SEM (cell line): ENCODE results near the genes MYOF and TBC1D12.

DNA sequence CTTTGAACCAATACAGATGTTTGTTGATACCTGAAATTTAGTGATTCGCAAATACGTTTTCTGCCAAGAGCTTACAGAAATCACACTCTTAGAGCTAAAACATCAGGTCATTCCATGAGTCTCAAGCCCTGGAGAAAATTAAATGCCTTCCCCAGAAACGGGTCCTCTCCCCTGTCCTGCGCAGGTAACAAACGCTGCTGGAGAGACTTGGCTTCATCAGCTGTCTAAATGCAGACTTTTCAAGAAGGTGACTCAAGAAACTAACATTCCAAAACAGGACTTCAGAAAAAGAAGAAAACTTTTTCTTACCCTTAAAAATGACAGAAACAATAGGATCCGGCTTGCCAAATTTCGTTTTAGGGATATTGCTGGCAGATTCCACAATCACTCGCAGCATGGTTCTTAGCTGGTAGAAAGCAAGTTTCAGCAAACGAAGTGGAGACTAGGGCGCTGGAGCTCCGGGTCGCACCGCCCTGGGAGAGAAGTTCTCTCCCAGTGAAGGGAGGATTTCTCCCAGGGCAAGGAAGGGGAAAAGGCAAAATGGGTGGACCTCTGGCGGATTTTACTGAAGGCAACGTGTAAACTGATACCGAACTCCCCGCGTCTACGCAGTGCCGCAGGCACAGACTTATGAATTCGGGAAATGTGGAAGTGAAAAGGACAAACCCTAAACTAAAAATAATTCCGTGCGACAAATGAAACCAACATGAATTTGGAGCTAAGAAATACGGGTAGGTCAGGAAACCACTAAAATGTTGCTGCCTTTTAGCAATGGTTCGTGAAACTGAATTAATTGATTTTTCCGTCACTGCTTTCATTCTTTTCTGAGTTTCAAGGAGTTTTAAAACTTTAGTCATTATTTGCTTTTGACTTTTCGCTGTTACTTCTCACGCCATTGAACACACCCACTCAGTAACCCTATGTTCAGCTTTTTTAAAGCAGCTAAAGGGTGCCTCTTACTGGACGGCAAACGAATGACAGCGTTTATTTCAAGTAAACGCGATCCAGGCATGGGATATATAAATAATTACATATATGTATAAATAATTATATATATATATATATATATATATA is at the start of gene MYOF:
Gene MYOF, minus strand, starts transcription at position 537 of the 1,074 bp plus-strand sequence.
- PRO-cap = no peak

GRCh38 chr10:93548618-93549060 is 17.8 kb upstream of the FFAR4 start:
- PRO-cap = no peak

DNA sequence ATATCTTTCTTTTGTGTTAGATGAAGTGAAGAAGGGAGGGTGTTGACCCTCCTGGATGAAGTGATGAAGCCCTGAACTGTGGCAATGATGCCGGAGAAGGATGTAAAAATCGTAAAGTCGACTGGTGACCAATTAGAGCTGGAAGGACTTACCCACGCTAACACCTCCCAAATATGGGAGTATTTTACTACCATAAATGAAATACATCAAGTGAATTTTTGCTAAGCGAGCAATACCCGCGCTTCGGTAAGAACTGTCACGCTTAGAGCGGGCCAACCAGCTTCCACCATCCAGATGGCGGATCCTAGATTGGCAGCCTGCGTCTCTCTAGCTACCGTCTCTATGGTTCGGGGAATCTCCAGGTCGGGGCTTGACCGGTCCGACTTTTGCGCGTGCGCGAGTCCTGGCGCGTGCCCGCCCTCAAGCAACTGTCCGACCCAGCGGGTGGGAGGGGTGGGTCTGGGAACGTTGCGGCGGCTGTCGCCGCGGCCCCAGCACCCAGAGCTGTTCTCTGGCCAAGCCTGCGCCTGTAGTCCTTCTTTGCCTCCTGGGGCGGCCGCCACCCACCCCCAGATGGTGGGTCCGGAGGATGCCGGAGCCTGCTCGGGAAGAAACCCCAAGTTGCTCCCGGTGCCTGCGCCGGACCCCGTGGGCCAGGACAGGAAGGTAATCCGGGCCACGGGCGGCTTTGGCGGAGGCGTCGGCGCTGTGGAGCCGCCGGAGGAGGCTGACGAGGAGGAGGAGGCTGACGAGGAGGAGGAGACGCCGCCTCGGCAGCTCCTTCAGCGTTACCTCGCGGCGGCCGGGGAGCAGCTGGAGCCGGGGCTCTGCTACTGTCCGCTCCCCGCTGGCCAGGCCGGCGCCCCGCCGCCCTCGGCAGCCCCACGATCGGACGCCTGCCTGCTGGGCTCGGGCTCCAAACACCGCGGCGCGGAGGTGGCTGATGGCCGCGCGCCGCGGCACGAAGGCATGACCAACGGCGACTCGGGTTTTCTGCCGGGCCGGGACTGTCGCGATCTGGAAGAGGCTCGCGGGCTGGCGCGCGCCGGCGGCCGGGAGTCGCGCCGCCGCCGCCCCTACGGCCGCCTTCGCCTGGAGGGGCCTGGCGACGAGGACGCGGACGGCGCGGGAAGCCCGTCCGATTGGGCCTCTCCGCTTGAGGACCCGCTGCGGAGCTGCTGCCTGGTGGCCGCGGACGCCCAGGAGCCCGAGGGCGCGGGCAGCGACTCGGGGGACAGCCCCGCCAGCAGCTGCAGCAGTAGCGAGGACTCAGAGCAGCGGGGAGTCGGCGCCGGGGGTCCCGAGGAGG is at the start of gene TBC1D12:
Gene TBC1D12, plus strand, starts transcription at position 501 of the 1,309 bp plus-strand sequence.
- PRO-cap = no peak

DNA sequence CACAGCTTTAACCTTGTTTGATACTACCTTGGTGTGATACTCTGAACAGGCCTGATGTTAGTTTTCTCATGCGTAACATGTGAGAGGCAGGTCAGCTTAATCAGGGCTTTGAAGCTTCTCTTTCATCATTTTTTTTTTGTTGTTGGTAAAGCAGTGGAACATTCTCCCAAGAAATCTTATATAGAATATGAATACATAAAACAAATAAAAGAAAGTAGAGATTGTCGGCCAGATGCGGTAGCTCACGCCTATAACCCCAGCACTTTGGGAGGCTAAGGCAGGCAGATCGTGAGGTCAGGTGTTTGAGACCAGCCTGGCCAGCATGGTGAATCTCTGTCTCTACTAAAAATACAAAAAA is 50.0 kb upstream of the HELLS start:
- PRO-cap = no peak

DNA sequence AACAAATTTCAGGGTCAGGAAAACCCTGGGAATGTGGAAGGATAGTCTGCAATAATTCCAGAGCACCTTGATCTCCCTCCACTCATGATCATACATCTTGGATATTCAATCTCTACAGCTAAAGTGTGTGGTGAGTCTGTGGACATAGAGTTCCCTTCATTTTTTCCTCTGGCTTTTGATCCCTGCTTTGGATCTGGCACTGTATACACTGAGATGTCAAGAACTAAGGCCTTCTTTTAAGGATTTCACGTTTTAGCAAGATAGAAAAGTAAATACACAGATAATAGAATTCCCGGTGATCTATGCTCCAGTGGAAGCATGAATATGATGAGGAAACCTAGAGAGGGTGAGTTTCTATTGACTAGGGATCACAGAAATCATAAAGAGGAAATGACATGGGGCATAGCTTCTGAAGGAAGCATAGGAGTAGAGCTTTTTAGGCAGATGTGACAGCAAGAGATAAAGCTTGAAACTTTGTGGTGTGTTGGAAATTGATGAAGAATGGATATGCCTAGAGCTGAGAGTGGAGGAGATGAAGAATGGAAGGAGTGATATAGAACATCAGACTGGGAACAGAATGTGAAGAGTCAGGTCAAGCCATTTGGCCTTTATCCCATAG is 28.2 kb upstream of the CYP2C19 start:
- PRO-cap = no peak

DNA sequence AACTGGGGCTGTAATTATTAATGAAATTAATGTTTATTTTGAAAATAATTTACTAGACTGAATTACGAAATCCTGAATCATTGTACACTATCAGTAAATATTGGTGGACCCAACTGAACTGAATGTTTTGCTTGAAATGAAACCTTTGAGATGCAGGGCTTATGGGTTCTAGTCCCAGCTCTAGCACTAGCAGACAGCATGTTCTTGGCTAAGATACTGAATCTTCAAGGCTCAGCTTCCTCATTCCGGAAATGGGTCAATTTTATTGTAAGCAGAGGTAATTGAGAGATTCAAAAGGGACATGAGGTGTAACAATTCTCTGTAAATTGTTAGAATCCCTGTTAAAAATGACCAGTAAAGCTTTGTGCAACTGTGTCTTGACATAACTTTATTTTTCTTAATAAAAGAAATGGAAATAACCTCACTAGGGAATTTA is 1.6 kb upstream of the CYP2C9 start:
- PRO-cap = no peak

DNA sequence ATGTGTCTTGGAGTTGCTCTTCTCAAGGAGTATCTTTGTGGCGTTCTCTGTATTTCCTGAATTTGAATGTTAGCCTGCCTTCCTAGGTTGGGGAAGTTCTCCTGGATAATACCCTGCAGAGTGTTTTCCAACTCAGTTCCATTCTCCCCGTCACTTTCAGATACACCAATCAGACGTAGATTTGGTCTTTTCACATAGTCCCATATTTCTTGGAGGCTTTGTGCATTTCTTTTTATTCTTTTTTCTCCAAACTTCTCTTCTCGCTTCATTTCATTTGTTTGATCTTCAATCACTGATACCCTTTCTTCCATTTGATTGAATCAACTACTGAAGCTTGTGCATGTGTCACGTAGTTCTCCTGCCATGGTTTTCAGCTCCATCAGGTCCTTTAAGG is 6.2 kb downstream of the CYP2C8 start:
- PRO-cap = no peak

GRCh38 chr10:95066820-95068054 is 2.1 kb downstream of the CYP2C8 start:
- PRO-cap = no peak

GRCh38 chr10:95070817-95071028 is 1.4 kb upstream of the CYP2C8 start:
- PRO-cap = no peak

DNA sequence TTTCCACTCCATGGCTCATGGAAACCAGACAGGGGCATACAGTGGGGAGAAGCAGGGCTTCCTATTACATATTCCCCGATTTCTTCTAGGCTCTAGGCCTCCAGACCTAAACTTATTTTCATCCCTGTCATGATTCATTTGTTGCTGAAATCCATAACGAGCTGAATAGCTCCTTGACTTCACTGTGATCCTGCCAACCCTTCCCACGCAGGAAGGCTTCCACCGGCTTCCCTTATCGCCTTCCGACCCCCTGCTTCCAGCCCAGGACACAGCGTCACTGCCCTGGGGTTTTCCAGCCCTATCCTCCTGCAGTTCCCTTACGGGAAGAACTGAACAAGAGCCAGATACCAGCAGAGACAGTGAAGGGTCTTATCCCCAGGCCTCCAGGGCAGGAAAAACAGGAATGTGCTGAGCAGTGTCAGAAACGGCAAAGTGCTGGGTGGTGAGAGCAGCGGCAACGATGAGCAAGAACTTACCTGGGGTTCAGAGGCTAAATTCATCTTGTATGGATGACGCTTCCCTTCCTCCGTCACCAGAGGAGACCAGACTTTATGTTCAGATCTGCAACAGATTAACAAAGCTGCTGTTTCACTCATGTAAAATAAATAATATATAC is 22.4 kb downstream of the PDLIM1 start:
- PRO-cap = no peak

- PRO-cap = no peak
Observed at GRCh38 chr10:95320948-95321334, 30.1 kb upstream of the PDLIM1 start.

- PRO-cap = no peak
Observed at GRCh38 chr10:95391766-95392398, 101.1 kb upstream of the PDLIM1 start.

DNA sequence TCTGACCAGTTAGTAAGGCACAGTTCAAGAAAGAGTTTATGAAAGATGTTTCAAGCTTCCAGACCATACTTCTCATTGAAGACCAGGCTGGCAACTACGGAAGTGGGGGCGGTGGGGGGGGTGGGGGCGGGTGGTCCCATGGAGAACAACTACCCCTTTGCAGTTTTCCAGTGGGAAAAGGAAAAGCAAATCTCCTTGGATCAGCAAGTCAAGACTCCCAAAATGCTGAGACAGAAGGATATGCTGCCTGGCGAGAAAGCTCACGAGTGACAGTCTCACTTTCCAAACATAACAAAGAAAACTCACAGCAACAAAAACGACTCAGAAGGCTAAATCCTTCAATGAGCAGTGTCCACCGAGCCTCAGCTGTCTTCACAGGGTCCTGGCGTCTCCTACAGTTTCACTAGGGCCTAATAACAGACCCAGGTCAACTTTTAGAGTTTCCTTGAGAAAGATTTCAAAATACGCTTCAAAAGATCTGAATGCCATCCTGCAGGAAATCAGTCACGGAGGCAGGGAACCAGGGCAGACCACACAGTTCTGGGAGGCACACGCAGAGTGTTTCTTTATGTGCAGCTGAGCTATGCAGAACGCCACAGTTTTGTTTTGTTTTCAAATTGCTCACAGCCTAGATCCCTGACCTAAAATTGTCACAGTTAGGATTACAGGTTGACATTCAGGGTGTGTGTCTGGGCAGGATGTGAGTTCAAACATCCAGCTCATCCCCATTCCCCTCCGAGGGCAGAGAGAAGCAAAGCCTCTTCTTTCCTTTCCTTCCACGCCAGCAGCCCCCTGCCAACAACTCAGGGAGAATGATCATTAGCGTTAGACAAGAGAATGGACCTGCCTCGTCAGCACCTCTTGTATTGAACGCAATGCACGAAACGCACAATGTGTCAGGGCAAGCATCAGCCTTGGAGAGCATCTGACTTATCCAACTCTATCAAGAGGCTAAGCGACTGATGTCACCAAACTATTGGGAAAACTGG is 128.0 kb downstream of the SORBS1 start:
- PRO-cap = no peak

GRCh38 chr10:95434195-95435144 is 126.7 kb downstream of the SORBS1 start:
- PRO-cap = no peak

DNA sequence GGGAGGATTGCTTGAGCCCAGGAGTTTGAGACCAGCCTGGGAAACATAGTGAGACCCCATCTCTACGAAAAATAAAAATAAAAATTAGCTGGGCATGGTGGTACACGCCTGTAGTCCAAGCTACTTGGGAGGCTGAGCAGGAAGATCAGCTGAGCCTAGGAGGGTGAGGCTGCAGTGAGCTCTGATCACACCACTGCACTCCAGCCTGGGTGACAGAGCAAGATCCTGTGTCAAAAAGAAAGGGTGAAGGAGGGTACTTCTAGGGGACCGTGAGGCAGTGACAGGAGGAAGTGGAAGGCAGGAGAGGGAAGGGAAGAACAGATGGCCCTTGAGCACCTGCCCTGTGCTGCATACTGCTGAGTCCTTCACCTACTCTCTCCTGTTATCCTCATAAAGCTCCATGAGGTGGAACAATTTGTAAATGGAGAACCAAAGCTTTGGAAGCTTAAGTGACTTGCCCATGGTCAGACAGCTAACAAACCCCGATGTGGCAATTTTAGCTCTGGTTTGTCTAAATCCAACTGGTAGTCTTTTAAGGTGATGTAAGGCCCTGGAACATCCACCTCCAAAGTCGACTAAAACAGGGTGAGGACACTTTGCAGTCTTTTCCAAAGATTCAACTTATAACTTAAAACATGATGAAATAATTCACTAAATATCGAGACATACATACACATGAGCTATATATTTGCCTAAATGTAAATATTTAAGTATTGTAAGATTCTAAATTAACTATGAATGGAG is 89.5 kb downstream of the SORBS1 start:
- PRO-cap = no peak

- PRO-cap = no peak
Observed at GRCh38 chr10:95475712-95476663, 85.2 kb downstream of the SORBS1 start.

- PRO-cap = no peak
Observed at GRCh38 chr10:95481165-95481750, 79.9 kb downstream of the SORBS1 start.

DNA sequence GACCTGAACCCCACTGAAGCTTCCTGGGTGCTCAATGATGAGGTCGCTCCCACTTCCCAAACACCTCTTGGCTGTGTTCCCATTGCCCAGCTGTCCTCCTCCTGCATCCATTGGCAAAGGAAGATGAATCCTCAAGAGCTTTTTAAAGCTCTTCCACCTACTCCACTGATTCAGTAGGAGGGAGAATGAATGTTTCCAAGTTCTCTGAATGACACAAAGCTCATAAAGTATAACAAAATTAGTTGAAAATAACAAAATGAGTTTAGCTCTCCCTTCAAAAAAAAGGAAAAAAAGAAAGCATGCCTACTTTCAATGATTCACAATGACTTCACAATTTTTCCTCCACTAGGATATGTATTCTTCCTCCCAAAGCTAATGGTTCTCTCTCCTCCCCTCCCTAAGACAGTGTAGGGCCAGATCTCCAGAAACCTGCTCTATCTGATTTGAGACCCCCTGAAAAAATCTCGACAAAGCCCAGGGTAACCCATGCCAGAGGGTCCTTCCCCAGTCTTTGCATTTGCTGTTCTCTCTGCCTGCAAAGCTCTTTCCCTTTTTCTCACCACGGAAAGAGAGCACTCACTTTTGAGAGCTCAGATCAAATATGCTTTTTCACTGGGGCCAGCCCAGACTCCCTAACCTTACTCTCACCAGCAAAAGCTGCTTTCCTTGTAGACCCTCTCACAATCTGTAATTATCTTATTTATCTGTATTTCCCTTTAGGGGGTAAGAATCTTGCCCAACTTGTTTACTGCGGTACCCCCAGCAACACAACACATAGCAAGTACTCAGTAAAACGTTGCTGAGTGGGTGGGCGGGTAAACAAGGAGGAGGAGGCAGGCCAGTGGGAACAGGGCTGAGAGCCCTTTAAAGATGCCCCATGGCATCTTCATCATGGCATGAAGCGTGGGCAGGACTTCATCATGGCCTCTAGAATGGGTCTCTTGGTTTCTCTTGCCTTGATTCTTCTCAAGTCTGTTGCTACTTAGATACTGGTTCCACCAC is 64.5 kb downstream of the SORBS1 start:
- PRO-cap = no peak

DNA sequence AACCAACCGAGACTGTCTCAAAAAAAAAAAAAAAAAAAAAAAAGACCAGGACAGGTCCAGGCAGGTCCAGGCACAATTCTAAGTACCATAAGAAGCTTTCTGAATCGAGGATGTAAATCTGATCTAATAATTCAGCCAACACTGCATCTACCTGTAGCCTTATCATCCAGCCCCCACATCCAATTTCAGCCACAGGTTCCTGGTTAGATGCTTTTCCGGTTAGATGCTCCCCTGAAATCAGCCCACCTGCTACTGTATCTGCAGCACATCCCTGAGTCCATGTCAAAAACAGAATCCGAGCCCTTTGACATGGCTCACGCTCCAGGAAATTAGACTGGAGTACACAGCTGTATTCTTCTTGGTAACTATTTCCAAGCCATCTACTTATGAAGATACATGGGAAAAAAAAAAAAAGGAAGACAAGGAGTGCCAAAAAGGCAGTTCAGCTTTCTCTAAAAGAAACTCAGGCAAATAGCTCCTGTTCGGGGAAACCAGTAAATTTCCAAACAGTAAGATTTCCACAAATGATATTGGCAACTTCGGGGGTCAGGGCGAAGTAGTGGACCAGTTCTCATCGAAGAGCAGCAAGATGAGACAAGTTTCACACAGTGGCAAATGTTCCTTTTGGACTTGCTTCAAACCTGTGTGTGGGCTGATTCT is 48.6 kb downstream of the SORBS1 start:
- PRO-cap = no peak

DNA sequence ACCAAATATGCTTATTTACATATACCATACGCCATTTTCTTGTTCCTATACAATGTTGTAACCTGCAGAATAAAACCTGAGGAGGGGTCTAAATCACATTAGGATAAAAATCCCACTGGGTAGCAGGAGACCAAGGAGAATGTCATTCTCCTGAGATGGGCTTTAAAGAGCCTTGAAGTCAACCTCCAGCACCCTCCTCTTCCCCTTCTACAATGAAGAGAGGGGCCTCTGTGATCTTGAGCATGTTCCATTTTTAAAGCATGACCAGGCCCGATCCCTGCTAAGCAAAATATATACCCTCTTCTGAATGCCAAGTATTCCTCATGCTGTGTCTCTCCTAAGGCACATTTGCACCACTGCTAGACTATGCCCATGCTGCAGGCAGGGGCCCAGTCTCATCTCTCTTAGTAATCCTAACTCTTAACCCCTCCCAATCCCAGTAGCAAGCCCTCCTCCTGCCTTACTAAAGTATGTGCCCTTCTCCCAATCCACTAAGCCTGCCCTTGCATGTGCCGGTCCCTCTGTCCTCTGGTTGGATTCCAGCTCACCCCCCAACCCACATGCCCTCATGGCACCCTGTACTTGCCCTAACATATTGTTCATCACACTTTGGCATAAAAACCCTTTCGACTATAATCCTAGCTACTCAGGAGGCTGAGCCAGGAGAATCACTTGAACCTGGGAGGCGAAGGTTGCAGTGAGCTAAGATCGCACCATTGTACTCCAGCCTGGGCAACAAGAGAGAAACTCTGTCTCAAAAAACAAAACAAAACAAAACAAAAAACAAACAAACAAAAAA is 18.3 kb downstream of the SORBS1 start:
- PRO-cap = no peak